ENCODE measurements around a stretch of chr5.

- RRBS: no CpG with 5 or more reads among the region's 6 CpGs
Observed at GRCh38 chr5:56154869-56155472, 78.2 kb downstream of the ANKRD55 start.

DNA sequence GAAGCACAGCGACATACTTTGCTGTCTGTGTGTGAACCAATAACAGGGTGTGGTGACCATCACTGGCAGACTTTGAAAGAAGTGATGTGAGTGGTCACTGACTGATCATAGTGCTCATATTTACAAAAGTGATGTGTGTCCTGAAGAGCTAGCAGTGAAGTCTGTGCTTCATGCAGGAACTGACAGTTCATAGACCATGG is 231.8 kb upstream of the ANKRD55 start:
- RRBS: no CpG with 5 or more reads among the region's 1 CpG

DNA sequence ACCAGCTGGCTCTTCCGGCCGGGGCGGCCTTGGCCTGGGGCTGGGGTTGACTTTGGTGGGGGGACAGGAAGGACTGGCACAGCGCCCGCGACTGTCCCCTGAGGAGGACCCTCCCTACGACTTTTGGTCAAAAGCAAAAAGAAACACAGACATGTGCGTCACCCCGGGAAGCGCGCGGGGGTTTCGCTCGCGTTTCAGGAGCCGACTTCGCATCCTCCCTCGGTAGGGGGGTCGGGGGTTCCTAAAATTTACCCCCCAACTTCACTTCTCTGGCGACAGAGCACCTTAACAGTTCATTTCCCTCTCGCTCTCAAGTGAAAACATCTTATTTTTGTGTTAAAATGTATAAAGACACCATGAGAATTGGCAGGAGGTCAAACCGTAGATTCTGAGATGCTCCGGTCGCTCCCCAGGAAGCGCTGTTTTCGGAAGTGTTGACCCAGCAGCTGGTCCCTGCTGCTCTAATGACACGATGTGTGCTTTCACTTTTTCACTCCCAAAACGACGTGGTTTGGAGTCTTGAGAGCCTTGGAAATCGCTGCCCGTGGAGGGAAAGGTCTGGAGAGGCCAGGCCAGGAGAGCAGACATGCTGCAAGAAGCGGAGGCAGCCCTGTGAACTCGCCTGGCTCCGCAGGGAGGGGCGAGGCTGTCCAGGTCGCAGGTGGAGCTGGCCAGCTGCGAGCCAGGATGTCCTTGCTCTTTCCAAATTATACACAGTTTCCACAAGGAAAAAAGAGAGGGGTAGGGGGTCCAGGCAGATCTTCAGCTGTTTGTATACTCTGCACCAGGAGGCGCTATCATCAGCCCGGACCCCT is 248.2 kb upstream of the ANKRD55 start:
- RRBS: no CpG with 5 or more reads among the region's 39 CpGs

DNA sequence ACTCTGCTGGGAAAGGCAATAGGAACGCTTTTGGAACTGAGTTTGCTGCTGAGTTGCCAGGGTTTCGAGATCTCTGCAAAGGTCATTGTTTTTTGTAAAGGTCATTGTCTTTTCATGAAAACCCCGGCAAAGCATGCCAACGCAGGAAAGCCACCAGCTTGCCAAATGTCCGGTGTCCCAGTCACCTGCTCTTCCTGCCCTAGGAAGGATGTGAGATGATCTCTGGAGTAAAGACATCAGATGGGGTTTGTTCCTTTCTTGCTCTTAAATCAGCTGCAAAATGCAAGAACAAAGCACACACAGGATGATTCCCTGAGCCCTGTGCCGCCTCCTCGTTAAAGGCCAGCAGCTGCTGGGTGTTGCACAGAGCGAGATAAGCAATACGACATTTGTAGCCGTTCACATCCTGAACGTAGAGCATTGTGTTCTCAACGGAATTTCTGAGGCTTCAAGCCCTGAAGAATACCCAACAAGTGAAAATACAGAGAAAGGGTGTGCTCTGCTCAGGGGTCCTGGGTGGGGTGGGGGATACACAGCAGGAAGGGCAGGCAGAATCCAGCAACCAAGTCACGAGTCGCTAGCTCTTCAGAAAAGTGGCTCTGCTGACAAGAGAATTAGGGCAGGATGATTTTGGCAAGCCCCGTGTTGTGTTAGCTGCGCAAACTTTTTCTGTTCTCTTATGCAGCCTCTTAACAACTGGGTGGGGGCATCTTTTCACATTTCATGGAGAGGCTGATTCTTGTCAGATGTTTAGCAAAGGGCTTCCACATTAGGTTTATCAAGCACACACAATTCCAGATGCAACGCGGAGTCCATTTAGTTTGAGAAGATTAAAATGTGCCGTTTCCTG is 229.2 kb upstream of the MAP3K1 start:
- RRBS: no CpG with 5 or more reads among the region's 19 CpGs

- RRBS: no CpG with 5 or more reads among the region's 4 CpGs
Observed at GRCh38 chr5:56858249-56859002, 43.1 kb downstream of the MAP3K1 start.

- RRBS: no CpG with 5 or more reads among the region's 2 CpGs
Observed at GRCh38 chr5:56881829-56882664, 27.3 kb upstream of the SETD9 start.

- RRBS: no CpG with 5 or more reads among the region's 42 CpGs
Observed at GRCh38 chr5:56909688-56910149, 323 bp downstream of the SETD9 start.

DNA sequence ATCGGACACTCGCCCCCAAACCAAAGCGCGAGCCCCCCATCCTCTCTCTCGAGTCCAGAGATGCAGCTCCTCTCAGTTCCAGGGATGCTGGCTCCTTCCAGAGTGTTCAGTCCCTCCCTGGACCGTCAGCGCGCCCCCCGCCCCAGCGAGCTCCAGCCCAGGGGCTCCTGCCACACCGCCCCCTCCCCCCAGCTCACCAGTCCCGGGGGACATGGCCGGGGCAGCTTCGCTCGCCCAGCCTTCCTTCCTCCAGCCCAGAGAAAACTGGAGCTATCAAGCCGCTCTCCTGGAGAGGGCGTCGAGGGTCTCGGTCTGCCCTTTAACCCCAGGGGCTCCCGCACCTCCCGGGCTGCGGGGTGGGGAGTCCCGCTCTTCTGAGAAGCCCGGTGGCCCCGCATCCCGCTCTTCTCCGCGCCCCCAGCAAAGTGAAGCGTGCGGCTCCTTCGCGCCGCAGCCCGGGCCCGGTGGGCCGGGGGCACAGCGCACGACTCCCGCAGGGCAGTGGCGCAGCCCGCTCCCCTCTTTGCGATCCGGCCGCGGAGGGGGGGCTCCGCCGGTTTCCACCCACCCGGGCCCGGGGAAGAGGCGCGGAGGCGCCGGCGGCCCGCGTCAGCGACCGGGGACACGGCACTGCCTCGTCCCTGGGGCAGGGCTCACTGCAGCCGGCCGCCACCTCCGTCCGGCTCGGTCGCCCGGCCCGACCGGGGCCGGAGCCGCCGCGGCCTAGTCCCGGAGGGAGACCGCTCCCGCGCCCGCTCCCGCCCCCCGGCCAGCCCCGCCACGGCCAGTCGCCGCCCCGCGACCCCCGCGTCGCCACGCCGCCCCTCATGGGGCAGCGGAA is 544 bp downstream of the MIER3 start:
- RRBS: 1% methylated on average over 39 of the region's 92 CpGs

DNA sequence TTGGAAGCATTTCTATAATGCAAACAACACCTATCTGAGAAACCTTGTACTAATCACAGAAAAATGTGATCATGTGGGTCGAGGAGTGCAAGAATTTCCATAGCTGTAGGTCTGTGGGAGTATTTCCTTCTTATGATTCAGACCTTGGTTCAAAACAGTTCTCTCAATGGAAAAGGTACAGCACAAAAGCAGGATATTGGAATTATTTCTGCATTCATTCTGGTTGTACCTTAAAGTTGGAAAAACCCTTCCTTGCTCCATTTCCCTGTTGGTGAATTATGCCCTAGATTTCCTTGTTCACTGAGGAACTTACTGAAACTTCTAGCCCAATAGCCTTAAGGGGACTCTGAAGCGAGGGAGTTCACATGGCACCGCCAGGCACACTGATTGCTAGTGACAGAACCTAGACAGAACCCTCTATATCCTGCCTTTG is 46.7 kb downstream of the ACTBL2 start:
- RRBS: no CpG with 5 or more reads among the region's 3 CpGs

- RRBS: no CpG with 5 or more reads among the region's 8 CpGs
Observed at GRCh38 chr5:57695183-57695766, 212.7 kb upstream of the ACTBL2 start.

- RRBS: no CpG with 5 or more reads among the region's 6 CpGs
Observed at GRCh38 chr5:57889399-57889941, 406.9 kb upstream of the ACTBL2 start.

DNA sequence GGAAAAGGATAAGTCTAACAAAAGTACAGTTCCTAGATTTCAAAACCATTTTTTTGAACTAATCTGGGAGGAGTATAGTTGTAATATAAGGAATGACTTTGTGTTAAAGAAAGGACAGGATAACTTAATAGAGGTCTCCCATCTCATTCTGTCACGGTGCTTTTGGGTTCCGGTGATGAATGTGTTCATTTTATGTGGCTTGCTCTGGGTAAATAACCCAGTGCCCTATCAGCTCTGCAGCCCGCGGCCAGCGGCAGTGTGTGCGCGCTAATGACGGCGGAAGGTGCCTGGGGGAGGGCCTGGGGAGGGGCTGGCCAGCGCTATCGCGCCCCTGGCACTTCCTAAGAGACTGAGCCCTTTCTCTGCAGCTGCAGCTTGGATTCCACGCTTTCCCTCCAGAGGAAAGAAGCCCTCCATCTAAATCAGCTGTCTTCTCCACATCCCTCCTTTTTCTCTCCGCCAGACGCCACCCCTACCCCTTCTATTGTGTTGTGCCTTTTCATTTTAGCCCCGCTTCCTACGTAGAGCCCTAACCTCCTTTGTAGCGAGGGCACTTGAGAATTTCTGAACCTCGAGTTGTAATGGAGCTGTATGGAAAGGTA is 958 bp upstream of the RAB3C start:
- RRBS: no CpG with 5 or more reads among the region's 19 CpGs

DNA sequence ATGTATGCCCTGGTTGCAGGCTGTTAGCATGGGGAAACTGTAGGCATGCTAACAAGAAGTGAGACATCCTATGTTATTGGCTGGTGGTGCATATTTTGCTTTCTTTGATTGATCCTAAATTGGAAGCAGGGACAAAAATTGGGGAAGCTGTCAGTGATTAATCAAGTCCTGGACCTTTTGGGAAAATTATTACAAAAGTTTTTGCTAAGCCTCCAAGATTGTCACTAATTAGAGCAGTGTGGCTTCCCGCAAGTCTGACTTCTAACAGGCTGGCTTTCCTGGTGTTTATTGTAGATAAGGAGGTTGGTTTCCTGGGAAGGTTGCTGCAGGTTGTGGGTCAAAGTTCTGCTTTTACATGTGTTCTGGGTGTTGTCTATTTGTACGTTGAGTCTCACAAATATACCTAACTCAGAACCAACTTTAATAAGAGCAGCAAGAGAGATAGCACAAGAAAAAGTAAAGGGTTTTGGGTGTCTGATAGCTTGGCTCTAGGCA is 46.8 kb downstream of the RAB3C start:
- RRBS: no CpG with 5 or more reads among the region's 2 CpGs

DNA sequence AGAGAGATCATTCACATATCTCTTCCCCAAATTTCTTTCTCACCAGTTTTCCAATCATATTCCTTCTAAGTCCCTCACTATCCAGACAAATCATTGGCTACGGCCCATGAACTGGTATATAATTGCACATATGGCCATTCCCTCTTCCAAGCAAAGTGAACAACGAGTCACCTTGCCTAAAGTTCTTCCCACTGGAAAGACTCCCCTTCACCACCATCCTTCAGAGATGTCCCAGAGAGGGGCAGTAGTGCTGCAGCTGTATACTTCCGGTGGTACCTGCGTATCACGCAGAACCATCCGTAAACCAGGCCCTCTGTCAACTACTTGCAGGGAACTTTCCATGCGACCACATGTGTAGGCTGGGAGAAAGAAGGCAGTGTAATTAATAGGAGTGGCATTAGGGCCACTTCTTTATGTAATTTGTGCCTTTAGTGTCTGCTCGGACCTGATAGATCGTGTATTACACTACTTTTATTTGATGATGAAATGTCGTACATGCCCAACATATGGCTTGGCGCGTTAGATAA is 400.1 kb downstream of the RAB3C start:
- RRBS: no CpG with 5 or more reads among the region's 12 CpGs

DNA sequence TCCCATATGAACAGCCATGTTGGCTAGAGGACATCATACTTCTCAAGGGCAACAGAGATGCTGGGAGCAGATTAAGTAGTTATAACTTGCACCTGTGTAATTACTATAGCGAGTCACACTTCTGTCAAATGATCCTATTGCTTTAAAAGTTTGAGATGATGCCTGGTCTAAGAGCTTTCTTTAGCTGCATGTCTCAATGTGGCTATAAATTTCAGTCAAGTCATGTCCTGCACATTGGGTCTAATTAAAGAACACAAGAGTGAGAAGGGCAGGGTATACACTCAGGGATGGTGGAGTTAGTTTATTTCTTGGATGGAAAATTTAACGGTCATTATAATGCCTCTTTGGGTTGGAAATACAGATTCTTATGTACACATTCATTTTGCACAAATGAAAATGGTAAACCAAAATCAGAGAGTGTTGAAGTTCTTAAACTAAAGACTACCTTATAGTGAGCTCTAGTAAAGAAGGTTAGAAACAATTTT is 557.3 kb downstream of the RAB3C start:
- RRBS: no CpG with 5 or more reads among the region's 2 CpGs

DNA sequence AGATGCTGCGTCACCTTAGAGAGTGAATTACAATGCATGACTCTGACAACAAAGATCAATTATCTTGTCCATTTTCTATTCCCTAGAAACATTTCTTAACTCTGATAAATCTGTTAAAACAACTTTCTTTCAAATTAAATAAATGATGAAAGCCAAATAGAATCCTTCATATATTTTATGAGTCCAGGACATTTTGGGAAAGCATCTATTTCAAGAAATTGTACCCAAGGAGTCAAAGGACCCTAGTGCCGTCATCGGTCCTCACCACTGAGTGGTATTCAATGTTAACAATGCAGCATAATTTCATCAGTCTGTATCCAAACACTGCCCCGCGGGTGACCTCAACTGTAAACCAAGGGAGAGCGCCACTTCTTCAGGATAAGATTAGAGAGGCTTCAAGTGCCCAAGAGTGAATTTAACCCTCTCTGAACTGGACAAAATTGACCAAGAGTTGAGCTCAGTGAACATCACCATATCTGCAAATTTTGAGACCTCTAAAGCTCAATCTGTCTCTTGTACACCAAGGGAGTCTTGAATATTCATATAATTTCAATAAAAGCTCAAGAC is 535.9 kb downstream of the PDE4D start:
- RRBS: no CpG with 5 or more reads among the region's 6 CpGs

- RRBS: no CpG with 5 or more reads among the region's 4 CpGs
Observed at GRCh38 chr5:59565292-59566080, 328.0 kb downstream of the PDE4D start.

DNA sequence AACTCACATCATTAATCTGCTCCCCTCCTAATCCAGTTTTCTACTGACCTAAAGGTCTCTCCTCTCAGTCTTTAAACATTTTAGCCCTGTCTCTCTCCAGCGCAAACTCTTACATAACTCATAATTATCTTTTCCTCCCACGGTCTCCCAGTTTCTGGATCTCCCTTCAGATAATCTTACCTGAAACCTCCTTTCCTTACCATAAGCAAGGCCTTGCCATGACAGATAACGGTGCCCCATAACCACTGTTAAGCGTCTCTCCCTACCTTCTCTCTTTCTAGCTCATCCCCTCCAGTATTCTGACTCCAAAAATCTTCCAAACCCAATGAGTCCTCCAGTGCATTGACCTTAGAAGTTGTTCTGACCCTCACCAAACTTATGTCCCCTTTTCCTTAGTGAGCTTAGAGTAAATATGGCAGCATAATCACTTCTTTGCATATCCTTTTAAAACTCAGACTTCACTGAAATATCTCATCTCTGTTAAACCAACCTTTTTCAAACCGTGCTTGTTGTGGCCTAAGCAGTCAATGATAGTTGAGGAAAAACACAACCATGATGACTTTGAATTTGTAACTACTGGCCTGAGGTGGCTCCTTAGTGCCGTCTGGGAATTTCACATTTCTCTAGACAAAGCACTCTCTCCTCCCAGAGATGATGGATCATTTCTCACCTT is 146.5 kb downstream of the PDE4D start:
- RRBS: no CpG with 5 or more reads among the region's 6 CpGs

DNA sequence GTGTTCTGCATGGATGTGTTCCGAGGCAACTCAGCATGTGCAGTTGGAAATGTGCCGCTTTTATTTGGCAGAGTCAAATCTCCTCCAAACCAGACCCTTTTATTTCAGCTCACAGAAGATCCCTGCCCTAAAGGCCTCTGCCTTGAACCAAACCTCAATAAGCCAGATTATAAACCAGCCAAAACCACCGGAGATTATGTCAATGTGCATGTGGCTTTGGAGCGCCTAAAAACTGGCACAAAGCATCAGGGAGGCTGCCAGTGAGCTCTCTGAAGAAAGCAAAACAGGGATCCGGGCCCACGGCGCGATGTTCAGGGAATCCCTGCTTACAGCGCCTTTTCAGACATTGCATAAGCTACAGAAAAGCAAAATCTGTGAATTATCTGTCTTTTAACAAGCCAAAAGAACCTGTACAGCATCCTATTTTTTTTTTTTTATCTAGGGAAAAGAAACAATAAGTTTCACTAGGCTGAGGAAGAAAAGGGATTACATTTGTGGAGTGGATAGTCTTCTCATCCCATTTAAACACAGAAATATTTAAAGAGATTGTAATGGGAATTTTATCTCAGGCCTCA is 360.0 kb downstream of the DEPDC1B start:
- RRBS: 12% methylated on average over 3 of the region's 9 CpGs

Data from AG08470 (cell line).